Cardiac atrium fibroblast (primary cell): ENCODE data around the genes HOXB7 and ATP5MC1.

GRCh38 chr17:47949067-47949802, 7.9 kb downstream of the PNPO start:
- RAMPAGE, long total RNA, result no peak

GRCh38 chr17:47952122-47953128, 5.3 kb downstream of the PRR15L start:
- RAMPAGE, long total RNA, result no peak

GRCh38 chr17:47953129-47953455, 4.6 kb downstream of the PRR15L start:
- RAMPAGE, long total RNA, result no peak

DNA sequence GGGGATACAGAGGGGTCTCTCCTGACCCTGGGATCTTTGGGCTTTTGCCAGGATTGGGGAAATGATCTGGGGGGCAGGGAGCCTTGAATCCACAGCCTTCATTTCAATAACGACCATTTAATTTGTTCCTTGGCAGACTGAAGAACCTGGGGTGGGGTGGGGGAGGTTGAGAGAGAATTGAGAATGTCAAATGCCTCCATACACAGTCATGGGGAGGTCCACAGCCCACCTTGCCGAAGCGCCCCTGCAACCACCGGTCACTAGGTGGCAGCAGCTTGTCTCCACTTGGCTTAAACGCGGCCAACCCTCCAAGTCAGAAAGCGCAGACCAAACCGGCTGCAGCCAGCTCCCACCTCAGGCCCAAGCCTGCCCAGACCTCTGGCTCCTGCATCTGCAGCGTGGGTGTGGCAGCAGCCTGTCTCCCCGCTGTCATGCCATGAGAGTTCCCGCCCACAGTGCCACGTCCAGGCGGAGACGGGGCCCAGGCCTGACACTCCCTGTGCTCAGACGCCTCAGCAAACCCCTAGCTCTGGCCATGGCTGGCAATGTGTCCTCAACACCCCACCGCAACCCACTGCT, 11.2 kb downstream of the COPZ2 start:
- RAMPAGE, long total RNA, result no peak

GRCh38 chr17:48033600-48034154, 3.9 kb downstream of the COPZ2 start:
- RAMPAGE, long total RNA, result no peak

- RAMPAGE, long total RNA, result no peak
Measured at GRCh38 chr17:48045315-48046177, 2.6 kb upstream of the NFE2L1 start.

GRCh38 chr17:48060666-48060988, 12.5 kb downstream of the NFE2L1 start:
- RAMPAGE, long total RNA, result no peak

DNA sequence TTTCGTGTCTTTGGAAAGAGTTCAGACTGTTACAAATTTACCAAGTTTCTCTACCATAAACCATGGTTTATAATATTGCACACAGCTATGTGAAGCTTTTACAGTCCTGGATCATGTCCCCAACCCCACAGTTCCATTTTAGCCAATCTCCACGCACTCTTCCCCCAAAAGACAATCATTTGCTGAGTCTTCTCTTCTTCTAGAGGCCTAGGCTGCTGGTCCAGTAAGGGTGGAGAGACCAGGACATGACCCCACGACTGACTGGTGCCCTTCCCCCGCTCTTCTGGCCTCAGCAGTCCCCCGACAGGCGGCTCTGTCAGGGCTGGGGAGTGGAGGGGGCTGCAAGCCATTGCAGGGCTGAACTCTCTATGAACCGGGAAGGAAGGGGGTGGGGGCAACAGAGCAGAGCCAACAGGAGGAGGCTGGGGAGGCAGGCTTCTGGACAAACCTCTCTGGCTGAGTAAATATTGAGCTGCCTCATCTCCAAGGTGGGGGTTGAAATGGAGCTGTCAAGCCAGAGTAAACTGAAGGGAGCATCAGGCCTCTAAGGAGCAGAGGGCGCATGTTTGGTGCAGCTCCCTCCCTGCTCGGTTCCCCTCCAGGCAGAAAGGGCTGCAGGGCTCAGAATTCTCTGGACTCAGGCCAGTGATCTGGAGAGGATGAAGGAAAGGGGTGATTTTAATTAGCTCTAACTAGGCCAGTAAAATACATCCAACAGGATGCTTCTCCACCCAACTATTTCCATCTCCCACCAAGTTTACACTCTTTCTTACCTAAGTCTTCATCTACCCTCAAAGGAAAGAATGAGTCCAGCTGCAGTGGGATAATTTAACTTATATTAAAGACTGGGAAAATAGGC, 8.7 kb downstream of the HOXB1 start:
- RAMPAGE, long total RNA, result no peak

DNA sequence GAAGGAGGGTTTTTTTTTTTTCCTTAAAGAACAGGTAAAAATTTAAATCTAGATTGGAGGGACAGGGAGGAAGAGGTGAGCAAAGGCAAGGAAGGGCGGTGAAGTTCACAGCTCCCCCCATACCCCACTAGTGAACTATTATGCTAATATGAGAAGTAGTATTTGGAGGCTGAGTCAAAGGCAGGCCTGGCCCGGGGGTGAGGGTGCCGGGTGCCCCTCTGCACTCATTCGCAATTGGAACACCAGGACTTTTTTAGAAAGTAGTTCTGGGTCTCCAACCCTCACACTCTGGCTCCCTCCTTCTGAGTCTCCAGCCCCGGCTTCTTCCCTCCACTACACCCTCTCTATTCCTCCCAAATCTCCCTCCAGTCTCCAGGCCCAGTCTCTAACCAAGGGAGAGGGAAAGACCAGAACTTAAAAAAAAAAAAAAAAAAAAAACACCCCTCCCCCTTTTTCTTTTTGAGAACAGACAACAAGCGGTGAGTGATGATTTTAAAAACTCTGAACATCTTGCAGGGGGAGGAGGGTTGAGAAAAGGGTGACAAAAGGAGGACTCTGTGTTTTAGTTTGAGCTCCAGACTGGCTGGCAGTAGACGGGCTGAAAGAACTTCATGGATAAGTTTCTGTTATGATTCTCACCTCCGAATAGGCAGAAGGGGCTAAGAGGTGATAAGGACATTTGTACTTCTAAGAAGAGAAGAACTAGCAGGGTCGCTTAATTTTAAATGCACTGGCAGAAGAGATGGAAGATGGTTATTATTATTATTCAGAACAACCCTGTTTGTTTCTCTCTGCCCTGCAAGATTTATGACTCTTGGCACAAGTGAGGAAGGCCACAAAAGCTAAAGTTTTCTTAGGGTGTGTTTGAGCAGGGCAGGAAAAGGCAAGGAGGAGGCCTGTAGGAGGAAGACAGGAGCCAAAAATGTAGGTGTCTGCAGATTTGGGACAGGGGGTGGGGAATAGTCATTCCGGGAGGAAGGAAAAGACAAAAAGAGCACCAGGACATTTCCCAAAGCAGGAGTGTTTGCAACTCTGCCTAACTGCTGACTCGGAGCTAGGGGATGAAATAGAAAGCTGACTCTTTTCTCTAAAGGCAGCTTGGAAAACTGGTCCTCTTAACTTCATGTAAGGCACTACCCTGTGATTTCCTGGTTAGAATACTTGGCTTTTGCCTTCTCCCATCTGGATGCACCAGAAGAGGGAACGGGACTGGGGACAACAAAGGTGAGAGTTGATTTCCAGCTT, 11.6 kb upstream of the HOXB2 start:
- RAMPAGE, long total RNA, result no peak

- RAMPAGE, long total RNA, result no peak
Measured at GRCh38 chr17:48576384-48577207, 1.6 kb downstream of the HOXB4 start.

DNA sequence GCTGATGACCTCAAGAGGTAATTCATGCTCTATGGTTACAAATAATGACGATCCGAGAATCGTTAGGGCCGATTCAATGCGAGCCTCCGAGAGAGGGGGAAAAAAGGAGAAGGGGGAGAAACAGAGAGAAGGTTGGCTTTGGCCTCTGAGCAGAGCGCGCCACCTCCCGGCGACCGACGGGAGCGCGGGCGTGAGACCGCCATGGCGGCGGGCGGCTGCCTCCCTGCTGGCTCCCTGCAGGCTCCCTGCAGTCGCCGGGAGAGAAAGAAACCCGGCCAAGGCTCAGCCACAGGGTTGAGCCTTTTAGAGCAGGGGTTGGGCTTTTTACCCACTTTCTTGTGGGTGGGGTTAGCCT, 281 bp upstream of the HOXB5 start:
- RAMPAGE, long total RNA, result no peak

DNA sequence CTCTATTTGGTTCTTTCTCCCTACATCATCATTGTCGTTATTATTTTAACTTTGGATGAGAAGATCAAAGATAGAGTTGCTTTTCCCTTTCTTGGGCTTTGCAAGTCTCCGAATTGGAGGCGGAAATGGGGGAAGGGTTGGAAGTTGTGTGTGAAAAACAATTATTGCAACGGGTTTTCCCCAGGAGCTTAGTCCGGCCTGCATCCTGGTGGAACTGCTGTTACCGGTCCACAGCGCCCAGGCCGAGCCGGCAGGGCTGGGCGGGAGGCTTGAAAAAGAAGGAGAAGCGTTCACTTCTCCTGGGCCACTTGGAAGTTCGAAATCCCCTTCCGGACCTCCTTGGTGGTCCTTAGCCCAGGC, 639 bp upstream of the HOXB5 start:
- RAMPAGE, long total RNA, result no peak

GRCh38 chr17:48610887-48611257, at the start of gene HOXB7:
Gene HOXB7, minus strand, starts transcription at chr17:48611017.
- RAMPAGE, long total RNA, result no peak

DNA sequence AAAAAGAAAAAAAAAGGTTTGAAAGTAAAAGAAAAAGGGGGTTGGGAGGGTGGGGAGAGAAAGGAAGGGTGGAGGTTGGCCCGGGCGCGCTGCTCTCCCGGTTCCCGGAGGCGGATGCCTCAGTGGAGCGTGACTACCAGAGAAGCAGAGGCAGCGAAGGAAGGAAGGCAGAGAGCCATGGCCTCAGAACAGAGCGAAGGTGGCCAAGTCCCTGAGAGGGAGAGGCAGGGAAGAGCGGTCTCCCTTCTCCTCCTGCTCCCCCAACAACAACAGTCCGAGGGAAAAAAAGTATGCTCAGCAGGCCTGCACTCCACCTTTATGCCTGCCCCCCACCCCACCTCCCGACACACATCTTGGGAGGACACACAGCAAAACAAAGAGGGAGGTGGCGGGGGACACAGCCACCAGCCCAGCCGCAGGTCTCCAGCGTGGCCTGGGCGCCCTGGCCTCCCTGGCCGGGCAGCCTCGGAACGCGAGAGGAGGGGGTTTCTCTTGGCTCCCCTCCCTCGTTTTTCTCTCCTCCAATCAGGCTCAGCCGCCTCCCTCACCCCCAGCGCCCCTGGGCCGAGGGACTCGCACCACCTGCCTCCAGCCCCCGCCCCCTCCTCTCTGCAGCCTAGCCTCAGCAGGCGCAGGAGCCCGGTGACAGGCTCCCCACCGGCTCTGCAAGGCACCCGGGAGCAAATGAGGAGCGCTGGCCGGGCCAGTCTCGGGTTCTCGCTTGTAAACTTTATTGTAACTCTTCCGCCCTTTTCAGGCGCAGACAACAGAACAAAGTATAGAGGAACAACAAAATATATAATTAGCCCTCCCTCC, 1.0 kb upstream of the HOXB7 start:
- RAMPAGE, long total RNA, result no peak

DNA sequence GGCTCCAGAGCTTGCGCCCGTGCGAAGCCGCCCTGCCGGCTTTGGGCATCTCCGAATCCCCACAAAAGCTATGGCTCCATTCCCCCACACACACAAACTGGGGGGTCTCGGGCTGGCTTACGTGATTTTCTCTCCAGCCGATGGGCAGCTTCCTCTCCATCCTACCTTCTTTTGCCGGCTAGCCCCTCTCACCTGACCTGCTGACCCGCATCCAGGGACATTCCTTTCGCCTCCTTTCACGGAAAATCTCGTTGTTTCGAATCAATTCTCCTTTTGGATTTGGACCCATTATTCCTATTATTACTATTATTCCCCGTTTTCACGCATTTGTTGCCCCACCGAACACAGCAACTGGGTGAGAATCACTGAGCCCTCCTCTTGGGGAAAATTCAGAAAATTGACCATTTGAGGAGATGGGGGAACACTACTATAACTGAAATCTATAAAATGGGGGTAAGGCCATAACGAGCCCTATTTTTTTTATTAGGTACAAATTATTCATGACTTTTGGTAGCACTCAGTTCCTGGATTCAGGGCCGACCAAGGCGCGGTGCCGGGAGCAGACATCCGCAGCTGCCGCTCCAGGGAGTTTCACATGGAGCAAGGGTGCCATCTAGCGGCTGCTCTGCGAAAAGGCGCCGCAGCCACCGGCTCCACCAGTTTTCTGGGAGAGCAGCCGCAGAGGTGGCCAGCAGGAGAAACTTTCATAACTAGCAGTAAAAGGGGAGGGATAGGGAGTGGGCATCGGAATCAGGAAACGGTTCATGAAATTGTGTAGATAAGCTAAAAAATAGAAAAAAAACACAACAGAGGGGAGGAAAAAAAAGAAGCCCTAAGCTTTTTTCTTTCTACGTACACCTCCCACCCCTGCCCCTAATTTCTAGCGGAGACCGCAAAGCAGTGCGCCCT, 3.3 kb upstream of the HOXB8 start:
- RAMPAGE, long total RNA, result no peak

GRCh38 chr17:48621435-48622006, 4.6 kb downstream of the HOXB9 start:
- RAMPAGE, long total RNA, result no peak

GRCh38 chr17:48671594-48672104, 45.5 kb upstream of the HOXB9 start:
- RAMPAGE, long total RNA, result no peak

DNA sequence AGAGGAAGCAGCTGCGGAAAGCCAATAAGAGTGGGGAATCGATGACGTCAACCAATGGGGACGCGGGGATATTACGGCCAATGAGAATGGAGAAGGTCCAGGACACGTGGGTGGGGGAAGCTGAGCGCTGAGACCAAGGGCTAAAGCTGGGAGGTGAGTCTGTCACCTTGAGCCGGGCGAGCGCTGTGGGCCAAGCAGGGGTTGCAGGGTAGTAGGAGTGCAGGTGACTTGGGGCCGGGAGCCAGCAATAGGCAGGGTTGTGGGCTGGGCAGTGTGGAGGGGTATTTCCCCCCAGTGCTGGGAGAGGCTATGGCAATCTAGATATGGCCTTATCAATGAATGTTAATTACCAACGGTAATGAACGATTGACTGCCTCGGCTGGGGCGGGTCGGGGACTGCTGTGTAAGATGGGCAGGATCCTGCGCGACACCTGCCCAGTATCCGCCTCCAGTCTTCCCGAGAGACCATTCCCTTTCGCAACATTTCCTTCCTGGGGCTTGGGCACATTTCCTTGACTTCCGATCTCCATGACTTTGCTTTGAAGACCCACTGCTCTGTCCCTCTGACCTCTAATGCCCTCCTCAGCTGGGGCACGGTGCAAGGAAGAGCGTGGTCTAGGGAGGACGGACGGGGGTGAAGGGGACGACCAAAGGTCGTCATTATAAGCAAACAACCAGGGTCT, at the start of gene ATP5MC1:
Gene ATP5MC1 (plus strand): TSS at position 100 of the 683 bp plus-strand sequence.
- RAMPAGE, long total RNA, result start-site peak on the plus strand centred at position 120 of the sequence, 26 bp wide, 573 and 65 reads in 2 replicates

DNA sequence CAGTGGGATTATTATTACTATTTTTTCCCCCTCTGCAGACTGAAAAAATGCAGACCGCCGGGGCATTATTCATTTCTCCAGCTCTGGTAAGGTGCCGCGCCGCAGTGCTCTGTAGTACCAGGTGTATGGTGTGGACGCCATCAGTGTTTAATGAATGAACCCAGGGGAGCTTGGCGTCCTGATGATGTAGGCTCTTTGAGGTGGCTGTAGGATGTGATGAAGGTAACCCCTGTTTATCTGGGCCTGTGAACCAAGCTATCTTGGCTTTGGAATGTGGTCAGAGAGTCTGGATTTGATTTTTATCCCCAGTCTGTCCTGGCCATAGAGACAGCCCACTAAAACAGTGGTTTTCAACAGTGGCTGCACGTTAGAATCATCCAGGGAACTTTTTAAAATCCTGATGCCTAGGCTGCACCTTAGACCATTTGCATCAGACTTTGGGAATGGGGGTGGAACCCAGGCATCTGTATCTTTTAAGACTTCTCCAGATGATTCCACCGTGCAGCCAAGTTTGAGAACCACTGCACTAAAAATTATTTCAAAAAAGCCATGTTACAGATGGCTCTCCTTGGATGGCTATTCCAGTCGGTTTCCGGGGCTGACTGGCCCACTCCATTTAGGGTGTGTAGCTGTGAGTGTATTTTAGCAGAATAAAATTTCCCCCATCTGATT, 920 bp downstream of the ATP5MC1 start:
- RAMPAGE, long total RNA, result no peak

GRCh38 chr17:48894390-48895236, 2.0 kb downstream of the ATP5MC1 start:
- RAMPAGE, long total RNA, result no peak